NB4 (cell line): ENCODE measurements around the gene SMNDC1.

GRCh38 chr10:105473141-105473622 is 832.1 kb downstream of the SORCS3 start:
- RRBS, result no CpG with 5 or more reads among the region's 4 CpGs

GRCh38 chr10:109222187-109222393 is 701.2 kb downstream of the XPNPEP1 start:
- RRBS, result no CpG with 5 or more reads among the region's 1 CpG

- RRBS, result 83% methylated on average over 26 of the region's 69 CpGs
Measured at GRCh38 chr10:109456440-109457559, 466.5 kb downstream of the XPNPEP1 start.

- RRBS, result no CpG with 5 or more reads among the region's 4 CpGs
Measured at GRCh38 chr10:109899497-109899961, 23.8 kb downstream of the XPNPEP1 start.

DNA sequence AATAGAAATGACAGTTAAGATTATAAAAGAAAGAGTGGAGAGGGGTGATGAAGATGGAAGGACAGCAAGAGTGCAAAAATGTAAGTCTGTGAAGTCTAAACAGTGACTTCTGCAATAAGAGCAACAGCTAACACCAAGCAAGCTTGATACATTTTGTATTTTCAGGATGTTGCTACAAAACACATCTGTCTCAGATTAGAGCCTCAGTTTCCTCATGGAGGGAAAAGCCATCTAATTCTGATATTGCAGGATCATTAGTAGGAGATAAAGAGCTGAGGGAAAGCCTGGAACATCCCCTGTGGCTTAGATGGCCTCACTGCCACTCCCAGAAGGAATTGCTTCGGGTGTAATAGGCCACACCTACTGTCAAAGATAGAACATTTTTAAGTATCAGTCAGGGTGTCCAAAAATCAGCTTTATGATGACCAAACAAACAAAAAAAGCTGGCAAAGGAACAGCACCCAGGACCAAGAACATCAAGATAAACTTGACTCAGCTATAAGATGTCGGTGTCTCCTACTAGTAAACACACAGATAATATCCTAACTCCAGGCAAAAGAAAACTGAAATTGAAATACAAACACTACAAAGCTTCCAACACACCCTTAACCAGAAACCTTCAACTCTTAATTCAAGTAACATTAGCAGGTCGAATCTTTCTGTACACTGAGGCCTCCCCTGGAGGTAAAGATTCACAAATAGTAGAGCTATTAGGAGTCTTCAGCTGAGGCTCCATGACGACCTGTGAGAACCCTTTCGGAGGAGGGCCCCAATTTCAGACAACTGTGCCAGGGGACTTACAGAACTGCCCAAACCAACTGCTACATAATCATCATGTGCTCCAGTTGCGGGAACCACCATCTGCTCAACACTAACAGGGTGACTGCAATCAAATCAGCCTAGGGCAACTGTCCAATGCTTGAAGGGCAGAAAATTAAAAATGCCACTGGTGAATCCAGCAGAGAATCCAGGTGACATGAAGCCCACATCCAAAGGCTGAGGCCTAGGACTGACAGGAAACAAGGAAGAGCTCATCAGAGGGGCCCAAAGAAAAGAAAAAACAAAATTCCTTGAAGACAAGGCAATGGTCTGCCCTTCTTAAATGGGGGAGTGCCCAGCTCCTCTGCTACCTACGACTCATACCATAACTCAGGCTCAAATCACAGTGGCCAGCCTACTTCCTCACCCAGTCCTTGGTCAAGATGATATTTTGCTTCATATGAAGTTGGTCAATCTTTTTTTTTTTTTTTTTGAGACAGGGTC is 20.3 kb downstream of the XPNPEP1 start:
- RRBS, result no CpG with 5 or more reads among the region's 7 CpGs

DNA sequence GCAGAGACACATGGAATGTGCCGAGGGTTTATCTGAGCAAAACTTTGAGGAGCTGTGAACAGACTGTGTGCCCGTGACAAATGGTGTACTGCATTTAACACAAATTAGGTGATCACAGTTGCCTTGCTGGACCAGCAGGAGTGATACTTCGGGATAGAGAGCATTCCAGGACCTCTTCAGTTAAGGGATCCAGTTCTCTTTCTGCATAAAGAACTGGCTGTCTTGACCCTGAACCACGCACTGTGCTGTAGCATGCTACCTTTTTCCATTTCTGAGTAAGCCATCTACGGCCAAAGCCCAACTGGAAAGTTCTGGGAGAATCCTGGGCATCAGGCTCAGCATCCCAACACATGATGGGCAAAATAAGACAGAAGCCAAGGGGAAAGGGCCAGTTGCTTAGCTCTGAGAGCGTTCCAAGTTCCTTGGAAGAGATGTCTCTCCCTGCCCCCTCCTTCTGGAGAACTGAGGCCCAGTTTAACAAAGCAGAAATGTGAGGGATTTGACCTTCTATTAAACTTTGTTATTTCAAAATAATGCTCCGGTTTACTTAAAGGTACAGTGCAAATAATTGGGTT is 37.9 kb upstream of the ADD3 start:
- RRBS, result no CpG with 5 or more reads among the region's 7 CpGs

- RRBS, result 1% methylated on average over 13 of the region's 53 CpGs
Measured at GRCh38 chr10:110304642-110305460, at the start of gene SMNDC1. Gene SMNDC1 (minus strand): TSS chr10:110304920.

- RRBS, result no CpG with 5 or more reads among the region's 2 CpGs
Measured at GRCh38 chr10:110358218-110358718, 53.5 kb upstream of the SMNDC1 start.

- RRBS, result no CpG with 5 or more reads among the region's 7 CpGs
Measured at GRCh38 chr10:110395668-110396455, 91.1 kb upstream of the SMNDC1 start.

DNA sequence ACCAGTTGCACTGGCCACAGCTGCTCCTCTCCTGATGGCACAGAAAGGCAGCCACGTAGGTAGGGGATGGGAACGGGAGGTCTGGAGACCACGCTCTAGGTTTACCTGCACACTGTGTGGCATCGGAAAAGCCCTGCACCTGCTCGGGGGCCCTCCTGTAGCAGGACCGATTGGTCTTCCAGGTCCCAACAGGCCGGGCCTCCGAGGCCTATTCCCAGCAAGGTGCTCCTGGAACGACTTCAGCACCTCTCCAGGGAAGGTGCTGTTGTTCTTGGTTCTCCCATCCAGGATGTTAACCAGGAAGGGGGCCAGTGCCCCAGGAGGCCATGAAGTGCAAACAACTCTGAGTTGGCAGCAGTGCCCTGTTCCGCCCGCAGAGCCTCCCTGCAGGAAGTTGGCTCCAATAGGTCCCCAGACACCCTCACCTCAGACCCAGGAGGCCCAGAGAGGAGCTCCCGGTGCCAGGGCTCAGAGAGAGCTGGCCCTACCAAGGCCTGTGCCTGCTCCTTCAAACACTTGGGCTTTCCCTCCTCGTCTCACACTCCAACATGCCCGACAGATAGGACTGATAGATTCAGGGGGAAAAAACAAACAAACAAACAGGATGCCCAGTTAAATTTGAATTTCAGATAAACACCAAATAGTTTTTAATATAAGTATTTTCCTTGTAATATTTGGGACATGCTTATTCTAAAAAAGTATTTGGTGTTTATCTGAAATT is 63.9 kb upstream of the DUSP5 start:
- RRBS, result no CpG with 5 or more reads among the region's 14 CpGs

DNA sequence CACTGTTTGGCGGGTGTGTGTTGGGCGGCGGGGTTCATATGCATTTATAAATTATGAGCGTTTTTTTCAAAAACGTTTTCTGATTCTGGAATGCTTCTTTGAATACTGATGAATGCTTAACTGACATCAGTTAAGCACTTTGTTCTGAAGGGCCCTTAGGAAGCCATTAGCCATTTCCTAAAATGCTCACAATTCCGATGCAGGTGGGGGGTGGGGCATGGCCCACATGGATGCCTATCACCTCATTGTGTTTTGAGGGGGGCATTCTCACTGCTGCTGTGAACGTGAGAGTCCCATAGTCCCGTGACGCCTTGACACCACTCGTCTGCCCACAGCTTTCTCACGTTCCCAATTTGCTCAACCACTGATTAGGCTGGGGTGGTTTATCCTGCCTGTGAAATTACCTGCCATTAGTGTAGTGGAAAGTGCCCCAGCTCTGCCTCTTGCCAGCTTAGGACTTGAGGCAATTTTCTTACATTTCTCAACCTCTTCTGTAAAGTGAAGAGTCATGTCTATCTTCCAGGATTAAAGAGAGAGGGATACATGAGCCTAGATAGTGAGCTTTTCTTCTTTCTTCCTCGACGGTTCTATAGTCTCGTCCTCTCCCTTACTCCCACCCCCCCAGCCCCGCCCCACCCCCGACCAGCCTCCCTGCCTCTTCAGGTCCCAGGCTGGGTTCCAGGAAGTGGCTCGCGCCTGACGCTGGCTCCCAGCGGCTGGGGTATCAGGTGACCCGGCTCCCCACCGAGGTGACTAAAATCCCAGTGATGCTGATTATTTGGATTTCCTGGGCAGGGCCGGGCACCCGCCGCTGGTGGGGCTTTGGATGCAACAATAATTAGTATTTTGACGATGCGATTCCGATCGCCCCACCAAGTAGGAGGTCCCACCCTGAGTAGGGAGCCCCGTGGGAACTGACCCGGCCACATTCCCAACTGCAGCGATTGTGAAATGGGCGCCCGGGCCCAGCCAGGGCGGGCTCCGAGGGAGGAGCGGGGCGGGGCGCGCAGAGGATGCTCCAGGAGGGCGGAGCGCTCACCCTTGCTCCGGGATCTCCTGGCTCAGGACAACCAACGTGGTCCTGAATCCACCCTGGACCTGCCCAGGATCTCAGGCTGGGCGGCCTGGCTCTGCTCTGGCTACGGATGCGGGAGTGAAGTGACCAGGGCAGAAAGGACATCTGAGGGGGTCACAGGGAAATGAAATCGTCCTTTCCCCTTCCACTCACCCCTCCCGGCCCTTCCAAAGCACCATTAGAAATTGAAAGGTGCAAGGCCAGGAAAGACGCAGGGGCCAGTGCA is 32.2 kb downstream of the DUSP5 start:
- RRBS, result 92% methylated on average over 7 of the region's 50 CpGs

GRCh38 chr10:110580548-110581184 is 13.2 kb downstream of the SMC3 start:
- RRBS, result no CpG with 5 or more reads among the region's 5 CpGs

- RRBS, result no CpG with 5 or more reads among the region's 4 CpGs
Measured at GRCh38 chr10:110581849-110582219, 14.3 kb downstream of the SMC3 start.

DNA sequence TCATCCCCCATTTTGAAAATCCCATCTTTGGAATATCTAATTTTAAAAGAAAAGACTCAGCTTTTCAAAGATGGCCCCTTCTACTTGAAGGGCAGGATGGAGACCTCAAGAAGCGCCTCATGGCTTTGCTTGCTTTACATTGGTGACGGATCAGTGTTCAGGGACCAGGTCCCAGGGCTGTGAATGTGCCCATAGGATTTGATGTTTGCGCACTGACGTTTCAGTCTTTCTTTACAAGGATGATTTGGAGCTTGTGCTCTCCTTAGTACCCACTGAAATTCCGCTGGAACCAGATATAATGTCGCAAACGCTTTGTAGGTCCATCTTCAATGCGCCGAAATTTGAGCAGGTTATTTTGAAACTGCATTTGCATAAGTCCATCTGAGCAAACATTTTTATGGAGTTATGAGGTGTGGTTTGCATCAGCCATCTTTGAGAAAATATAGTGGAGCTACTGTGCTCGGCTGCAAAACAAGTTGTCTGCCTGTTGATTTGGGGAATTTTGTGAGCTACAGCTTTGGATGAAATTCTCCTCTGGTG is 2.3 kb downstream of the RBM20 start:
- RRBS, result no CpG with 5 or more reads among the region's 10 CpGs

DNA sequence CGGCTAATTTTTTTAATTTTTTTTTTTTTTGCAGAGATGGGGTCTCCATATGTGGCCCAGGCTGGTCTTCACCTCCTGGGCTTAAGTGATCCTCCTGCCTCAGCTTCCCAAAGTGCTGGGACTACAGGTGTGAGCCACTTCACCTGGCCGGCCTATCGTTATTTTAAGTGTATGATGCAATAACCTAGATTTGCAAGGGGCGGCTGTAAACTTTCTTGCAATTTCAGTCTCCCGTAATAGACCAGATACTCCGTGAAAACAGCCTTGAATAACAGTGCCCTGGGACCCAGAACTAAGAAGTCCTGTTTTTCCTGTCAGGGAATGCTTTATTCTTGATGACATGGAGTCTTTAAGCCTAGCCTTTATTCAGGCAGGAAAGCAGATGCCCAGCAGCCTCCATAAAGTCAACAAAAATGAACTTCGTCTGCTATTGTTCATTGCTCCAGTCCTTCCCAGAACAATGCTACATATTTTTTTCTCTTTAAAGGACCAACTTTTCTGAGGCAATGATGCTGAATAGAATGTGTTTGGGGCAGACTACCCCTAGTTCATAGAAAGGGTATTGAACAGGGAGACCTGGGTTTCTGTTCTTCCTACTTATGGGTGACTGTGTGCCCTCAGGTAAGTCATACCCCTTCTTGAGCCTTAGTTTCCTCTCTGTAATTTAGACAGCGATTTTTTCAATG is 47.7 kb upstream of the PDCD4 start:
- RRBS, result no CpG with 5 or more reads among the region's 8 CpGs

- RRBS, result no CpG with 5 or more reads among the region's 1 CpG
Measured at GRCh38 chr10:110845615-110846347, 25.9 kb upstream of the PDCD4 start.

- RRBS, result no CpG with 5 or more reads among the region's 1 CpG
Measured at GRCh38 chr10:110931702-110932607, 12.6 kb downstream of the SHOC2 start.

DNA sequence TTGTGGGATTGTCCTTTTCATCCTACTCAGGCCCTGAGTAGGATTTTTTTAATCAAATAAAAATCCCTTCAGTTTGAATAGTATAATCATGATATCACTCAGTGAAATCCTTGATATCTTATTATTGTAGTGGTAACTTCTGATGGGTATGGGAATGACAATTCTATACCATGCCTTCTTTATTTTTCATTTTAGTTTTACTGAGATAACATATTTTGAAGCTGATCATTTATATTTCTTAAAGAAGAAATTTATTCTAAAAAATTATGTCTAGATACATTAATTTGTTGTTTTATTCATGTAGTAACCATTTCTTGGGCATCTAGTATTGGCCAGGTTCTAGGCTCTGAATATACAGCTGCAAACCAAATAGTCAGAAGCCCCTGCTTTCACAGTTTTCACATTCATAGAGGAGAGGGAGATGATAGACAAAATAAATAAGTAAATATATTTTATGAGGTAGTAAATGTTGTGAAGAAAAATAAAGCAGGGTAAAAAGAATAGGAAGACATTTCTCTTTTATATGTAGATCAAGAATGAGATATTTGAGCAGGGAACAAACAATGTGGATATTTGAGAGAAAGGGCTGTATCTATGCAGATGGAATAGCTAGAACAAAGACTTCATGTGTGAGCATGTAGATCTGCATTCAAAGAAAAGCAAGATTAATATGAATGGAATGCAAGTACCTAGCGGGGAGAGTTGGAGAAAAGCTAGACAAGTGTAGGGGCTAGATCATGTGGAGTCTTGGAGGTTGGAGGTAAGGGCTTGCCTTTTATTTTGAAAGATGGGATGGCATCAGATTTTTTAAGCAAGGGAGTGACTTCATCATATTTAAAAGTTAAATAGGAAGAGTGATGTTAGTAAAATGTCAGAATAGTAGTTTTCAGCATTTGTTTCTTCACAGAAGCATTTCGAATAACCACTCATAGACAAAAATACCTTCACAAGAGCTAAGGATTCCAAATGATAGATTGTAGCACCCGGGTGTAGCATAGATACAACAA is 26.9 kb downstream of the SHOC2 start:
- RRBS, result no CpG with 5 or more reads among the region's 3 CpGs

GRCh38 chr10:111076073-111076656 is 664 bp upstream of the ADRA2A start:
- RRBS, result 19% methylated on average over 8 of the region's 42 CpGs

- RRBS, result no CpG with 5 or more reads among the region's 7 CpGs
Measured at GRCh38 chr10:112376531-112376727, 2.5 kb downstream of the ACSL5 start.